Hematopoietic multipotent progenitor cell (in vitro differentiated cells): ENCODE results near the genes RAPGEF5, STEAP1B and TOMM7.

DNA sequence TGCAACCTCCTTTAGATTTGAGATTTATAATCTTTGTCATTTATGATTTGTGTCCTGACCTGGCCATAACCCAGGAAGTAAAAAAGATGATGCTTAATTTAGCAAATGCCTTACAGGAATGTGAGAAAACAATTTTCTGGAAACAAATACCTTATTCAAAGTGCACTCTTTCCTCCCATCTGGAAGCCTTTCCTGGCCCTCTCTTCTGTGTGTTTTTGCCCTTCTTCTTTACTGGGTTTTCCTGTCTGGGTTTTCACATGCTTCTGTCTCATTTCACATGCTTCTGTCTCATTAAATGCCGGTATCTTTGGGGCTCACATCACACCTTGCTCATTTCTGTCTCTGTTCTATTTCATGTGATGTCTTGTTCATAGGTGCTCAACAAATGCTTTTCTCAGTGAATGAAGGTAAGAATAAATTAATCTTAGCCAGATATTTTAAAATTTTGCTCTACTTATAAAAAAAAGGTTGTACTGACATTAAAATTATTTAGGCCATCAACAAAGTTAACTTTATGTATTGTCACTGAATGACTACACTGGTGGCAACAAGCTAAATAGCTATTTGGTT, 149.1 kb downstream of the RAPGEF5 start:
- CAGE, long polyA plus RNA: no peak

- CAGE, long polyA plus RNA: no peak
These were observed 82.1 kb downstream of the RAPGEF5 start for GRCh38 chr7:22274698-22275500.

DNA sequence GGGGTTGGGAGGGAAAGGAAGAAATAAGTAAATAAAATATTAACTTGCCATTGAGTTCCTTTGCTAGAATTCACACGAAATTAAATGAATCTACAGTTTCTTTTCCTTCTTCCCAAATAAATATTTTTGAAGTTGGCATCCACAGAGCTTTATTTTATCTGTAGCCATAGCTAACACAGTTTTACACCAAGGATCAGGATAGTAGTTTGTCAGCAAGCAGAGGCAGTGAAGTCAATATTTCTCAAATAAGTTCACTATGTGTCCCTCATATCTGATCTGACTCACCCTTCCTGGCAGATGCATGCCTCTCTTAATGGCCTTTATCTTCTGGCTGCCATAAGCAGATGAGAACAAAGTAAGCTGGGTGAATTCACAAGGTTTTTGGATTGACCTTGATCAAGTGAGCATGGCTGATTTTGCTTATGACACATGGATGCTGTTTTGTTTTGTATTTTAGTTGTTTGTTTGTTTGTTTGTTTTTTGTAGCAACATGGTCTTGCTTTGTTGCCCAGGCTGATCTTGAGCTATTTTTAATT, 6.2 kb downstream of the RAPGEF5 start:
- CAGE, long polyA plus RNA: no peak

GRCh38 chr7:22356763-22357702, at the start of gene RAPGEF5:
Gene RAPGEF5 (minus strand): TSS chr7:22357154.
- CAGE, long polyA plus RNA: no peak

GRCh38 chr7:22499805-22500778, at the start of gene STEAP1B:
Gene STEAP1B (minus strand): TSS chr7:22500188.
- CAGE, long polyA plus RNA: no peak

DNA sequence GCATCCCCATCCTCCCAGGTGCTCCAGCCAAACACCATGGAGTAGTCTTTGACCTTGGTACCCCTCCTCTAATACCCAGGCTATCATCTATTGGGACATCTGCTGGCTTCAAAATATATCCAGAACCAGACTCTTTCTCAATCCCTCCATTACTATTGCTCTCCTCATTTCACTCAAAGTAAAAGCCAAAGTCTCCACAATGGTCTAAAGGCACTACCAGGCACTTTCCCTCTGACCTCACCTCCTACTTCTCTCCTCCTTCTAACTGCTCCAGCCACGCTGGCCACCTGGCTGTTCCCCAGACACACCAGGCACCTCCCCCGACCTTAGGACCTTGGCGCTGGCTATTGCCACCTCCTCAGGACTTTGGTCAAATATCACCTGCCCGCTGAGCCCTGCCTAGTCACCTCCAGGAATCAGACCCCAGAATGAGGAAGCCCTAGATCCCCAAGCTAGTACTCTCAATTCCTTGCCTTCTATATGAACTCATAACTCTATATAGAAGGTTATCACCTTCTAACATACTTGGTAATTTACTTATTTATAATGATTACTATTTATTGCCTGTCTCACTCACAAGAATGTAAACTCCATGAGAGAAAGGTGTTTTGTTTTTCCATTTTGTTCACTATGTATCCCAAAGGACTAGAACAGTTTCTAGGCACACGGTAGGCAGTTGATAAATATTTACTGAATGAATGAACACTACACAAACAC, 66.2 kb upstream of the STEAP1B start:
- CAGE, long polyA plus RNA: no peak

DNA sequence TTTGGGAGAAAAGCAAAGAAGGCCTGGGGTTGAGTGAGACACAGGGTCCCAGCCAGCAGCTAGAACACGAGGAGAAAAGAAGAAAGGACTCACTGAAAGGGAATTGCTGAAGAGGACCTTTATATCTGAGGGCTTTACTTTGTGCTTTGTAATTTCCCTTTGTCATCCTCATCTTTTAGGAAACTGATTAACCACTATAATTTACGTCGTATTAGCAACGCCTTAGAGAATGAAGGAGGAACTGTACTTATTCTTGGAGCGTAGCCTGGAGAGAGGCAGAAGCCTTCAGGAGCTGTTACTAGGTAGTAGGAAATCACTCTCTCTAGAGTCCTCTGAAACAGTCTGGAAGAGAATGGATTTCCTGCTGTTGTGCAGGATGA, 101.0 kb upstream of the STEAP1B start:
- CAGE, long polyA plus RNA: no peak

GRCh38 chr7:22669088-22669446, 57.9 kb upstream of the IL6 start:
- CAGE, long polyA plus RNA: no peak

DNA sequence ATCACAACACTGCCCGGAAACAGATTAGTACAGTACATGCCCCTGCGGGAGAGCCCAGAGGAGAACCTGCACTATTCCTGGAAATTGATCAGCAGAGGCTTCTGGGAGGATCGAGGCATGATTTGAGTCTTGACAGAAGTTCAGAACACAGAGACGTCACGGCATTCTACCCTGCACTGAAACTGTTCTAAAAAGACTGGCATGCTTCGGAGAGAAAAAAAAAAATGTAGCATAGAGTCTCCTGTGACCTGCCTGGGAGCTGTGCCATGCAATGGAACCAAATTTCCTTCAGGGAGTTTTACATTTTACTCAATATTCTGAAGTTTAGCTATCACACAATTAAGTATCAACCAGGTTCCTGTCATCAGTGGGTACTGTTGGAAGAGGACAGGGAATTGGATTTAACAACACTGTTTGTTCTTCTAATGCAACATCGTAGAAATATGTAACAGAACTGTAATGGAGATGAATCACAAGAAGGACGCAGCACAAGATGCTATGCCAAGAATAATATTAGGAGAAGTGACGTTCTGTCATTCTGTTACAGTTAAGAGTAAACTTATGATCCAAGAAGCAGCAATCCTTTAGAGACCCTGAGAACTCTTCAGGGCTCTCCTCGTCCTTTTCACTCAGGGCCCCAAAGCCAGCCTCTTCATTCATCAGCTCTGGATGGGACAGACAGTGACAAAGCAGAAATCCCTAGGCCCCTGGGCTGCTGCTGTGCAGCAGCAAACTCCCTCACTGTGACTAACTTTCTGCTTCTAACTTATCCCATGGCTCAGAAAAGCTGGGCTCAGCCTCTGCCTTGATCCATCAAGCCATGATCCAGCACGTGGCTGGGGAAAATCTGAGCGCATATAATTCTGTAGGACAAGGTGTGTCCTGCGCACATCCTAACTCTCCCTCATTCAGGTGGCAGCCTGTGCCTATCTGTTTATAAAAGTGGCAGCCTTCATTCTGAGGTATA, 8.9 kb upstream of the IL6 start:
- CAGE, long polyA plus RNA: no peak

DNA sequence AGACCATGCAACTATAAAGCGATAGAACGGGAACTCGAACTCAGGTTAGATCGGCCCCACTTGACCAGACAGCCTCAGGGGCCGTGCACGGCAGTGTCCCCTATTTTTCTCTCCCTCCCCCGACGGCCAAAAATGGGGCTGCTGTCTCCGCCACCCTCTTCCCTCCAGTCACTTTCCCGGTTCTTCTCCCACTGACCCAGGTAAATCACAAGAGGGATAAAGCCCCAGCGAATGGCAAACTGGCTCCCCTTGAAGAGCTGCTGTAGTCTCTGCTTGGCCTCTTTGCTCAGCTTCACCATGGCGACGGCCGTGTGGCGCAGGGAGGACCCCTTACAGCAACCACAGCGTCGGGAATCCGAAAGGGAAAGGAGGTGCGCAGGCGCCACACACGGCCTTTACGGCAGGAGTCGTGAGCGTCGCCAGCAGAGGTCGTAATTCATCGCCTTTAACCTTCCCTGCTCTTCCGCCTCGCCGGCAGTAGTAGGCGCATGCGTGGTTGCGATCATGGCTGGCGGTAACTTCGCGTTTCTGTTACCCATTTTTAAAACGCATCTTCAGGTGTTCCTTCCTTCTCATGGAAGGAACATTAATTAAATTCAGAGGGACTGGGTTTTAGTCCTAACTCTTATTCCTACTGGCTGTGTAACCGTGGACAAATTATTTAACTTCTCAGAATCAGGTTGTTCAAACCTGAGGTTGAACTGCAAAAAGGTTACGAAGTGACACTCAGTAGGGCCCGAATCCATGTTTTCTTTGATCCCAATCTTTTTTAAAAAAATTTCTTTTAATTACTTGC, at the start of gene TOMM7:
TSS of gene TOMM7 (minus strand) at position 369 of the 796 bp plus-strand sequence.
- CAGE, long polyA plus RNA: start-site peak on the minus strand centred at position 338 of the sequence, 67 bp wide, 9,352 reads

- CAGE, long polyA plus RNA: no peak
These were observed 74.3 kb upstream of the TOMM7 start for GRCh38 chr7:22896917-22897301.

- CAGE, long polyA plus RNA: no peak
These were observed 21.9 kb upstream of the HYCC1 start for GRCh38 chr7:23035547-23036498.

DNA sequence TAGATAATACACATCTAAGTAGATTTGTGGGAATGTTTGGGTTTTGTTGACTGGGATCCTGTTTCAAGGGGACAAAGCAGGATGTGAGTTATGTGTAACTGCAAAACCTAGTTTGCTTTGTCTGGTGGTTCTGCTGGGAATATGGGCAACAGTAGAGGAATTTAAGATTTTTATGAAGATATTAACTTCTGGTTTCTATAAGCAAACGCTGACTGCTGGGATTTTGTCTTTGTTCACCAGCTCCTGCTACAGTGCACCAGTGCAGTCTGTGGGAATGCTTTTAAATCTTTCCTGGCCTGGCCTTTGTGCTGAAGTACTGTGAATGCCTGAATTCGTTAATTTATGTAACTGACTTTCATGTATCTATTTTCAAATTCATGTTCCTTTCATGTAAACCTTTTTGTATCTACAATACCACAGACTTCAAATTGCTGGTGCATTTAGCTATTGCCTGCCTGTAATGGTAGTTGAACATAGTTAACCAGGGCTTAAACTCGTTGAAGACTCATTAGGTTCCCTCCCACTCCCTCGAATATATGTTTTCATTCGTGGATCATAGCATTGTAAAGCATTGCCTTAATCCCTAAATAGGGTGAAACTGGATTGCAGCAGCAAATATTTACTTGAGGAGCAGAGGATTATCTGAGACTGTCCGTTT, 1.5 kb downstream of the KLHL7 start:
- CAGE, long polyA plus RNA: no peak

GRCh38 chr7:23211429-23211941, 29.6 kb downstream of the NUP42 start:
- CAGE, long polyA plus RNA: no peak

DNA sequence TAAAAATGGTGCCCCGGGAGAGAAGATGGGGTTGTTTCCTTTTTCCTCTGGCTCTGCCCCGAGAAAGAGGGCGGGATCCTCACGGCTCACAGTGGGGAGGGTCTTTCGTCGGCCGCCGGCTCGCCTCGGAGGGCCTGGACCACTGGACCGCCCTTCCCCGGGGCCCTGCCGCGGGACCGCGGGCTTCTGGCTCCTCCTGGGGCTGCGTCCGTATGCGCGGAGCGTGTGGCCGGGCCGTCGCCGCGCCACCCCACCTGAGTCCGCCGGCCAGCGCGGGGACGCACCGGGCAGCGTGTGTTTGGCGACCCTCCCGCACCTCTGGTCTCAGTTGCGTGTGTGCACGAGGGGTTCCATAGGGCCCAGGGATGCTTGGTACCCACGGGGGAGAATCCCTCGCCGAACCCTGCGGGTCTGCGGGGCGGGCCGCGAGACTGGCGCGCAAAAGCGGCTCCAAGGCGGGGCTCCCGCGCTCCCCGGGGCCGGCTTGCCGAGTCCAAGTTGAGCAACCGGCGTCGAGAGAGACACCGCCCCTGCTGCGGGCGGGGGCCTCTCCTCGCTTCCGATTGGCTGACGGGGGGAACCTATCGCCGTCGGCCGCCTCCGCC, 3.7 kb upstream of the IGF2BP3 start:
- CAGE, long polyA plus RNA: no peak

GRCh38 chr7:23490018-23490733, 19.9 kb upstream of the IGF2BP3 start:
- CAGE, long polyA plus RNA: no peak

DNA sequence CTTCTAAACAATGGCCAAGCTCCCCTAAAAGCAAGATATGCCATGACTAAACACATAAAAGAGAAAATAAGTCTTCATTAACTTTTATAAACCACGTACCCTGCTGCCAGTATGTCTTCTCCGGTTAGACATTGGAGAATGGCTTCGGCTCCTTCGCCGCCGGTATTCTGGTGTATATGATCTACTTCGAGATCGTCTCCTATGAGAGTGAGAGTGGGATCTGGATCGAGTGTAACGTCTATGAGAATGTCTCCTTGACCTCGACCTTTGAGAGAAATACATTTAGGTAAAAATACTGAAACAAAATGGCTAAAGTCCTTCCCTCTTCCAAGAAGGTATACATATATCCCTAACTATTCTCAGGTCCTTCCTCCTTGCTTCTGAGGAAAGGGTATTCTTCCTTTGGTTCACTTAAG, 15.5 kb downstream of the TRA2A start:
- CAGE, long polyA plus RNA: no peak

DNA sequence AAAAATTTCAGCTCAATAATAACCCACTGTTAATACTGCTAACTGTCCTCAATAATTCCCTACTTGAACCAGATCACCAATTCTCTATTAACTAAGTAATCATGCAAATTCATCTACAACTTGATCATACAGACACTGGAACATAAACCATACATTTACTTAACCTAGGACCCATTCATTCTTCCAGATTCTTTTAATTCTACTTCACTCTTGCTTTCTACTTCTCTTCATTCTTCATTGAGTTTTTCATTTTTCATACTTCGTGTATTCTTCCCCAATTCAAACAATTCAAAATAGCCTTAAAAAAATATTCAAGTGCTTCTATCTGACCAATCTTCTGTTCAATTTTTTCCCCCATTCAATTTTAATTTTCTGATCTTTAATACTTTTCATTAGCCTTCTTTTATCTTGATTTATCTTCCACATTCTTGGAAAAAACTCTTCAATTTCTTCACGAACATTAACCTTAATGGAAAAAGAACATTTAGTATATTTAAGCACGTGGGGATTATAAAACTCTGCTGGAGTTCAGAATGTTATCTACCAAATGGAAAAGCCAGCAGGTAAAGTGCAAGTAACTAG, 9.7 kb downstream of the TRA2A start:
- CAGE, long polyA plus RNA: no peak

DNA sequence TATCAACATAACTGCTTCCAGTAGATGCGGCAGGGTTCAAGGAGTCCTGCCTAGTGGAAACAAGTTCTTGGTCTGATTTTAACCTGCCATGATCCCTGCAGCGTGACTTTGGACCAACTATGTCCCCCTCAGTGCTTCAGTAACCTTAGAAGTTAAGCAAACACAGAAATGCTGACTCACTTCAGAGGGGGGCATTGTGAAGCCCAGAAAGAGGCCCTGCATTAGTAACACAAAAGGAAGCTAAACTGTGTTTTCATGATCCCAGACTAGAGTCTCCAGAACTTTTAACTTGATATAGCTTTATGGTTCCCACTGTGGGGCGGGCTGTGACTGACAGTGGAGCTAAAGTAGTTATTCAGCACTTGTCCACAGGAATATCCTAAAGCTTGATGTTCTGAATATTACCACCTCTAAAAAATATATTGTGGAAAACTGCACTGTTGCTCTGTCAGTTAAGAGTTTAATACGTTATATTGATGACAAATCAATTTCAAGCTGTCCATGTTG, 95.4 kb upstream of the PALS2 start:
- CAGE, long polyA plus RNA: no peak

GRCh38 chr7:24572937-24573073, 447 bp upstream of the PALS2 start:
- CAGE, long polyA plus RNA: no peak